HEK293 (cell line): ENCODE data around the genes ANKS6, GALNT12, COL15A1 and PLPPR1.

DNA sequence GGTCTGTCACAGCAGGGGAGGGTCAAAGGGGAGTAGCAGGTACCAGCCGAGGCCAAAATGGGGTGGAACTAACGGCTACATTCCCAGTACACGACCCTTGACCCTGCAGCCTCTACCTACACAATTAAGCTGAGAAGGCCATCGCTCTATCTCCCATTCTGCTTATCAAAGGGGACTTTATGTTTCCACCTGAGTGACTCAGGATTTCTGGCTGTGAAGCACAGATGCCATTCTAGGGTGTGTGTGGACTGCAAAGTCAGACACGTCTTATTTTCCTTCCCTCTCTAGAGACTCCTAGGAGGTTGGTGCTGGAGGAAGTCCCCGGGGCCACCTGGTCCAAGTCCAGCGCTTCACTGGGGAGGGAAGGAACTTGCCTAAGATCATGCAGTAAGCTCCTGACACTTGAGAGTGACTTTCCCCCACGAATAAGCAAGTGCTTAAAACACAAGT, 14.4 kb downstream of the ANKS6 start:
- PRO-cap, result no peak
- RRBS, 2 experiments, result no CpG with 5 or more reads among the region's 8 CpGs

- PRO-cap, result no peak
- RRBS, 2 experiments, result 91 to 92% methylated on average over 3 of the region's 28 CpGs
These were observed 6.1 kb downstream of the ANKS6 start for GRCh38 chr9:98790059-98790813.

GRCh38 chr9:98795981-98797261, at the start of gene ANKS6:
ANKS6 (minus strand) TSS chr9:98796555.
- PRO-cap, result bidirectional peak, plus-strand start at chr9:98796163, minus-strand start at chr9:98796134; bidirectional peak, plus-strand start at chr9:98796688, minus-strand start at chr9:98796555
- RRBS, 2 experiments, result 3 to 4% methylated on average over 53 to 57 of the region's 139 CpGs

- PRO-cap, result bidirectional peak, plus-strand start at chr9:98807672, minus-strand start at chr9:98807529; bidirectional peak, plus-strand start at chr9:98808008, minus-strand start at chr9:98808007; unidirectional peak, minus-strand start at chr9:98808182
- RRBS, 2 experiments, result 2 to 6% methylated on average over 20 of the region's 100 CpGs
These were observed at the start of gene GALNT12 for GRCh38 chr9:98807076-98808333. GALNT12 (plus strand) TSS chr9:98807670.

- PRO-cap, result no peak
- RRBS, 2 experiments, result no CpG with 5 or more reads among the region's 8 CpGs
These were observed 63.1 kb upstream of the COL15A1 start for GRCh38 chr9:98880489-98881069.

DNA sequence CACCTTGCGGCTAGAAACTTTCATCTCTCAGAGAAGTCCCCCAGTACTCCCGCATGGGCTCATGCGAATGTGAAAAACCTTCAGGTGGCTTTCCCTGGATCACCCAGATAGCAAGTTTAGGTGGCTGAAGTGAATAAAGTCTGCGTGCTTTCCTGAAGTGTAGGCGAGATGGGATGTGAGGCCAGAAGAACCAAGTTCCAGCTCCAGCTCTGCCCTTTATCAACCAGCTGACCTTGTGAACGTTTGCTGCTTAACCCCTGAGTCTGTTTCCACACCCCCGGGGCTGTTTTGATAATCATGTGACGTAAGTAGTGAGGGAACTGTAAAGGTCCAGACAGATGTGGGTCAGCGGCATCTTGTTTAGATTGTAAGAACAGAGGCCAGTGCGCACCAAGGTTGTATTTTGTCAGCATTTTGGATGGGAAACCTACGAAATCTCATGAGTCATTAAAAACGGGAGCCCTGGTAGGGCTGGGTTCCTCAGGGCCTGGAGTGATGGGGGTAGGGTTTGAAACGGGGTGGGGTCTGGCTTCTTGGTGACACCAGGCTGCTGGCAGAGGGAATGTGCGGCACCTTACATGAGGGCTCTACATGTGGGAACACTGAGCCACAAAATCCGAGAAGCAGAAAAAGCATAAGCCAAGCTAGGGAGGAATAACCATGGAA, 13.8 kb upstream of the COL15A1 start:
- PRO-cap, result no peak
- RRBS, 2 experiments, result no CpG with 5 or more reads among the region's 15 CpGs

DNA sequence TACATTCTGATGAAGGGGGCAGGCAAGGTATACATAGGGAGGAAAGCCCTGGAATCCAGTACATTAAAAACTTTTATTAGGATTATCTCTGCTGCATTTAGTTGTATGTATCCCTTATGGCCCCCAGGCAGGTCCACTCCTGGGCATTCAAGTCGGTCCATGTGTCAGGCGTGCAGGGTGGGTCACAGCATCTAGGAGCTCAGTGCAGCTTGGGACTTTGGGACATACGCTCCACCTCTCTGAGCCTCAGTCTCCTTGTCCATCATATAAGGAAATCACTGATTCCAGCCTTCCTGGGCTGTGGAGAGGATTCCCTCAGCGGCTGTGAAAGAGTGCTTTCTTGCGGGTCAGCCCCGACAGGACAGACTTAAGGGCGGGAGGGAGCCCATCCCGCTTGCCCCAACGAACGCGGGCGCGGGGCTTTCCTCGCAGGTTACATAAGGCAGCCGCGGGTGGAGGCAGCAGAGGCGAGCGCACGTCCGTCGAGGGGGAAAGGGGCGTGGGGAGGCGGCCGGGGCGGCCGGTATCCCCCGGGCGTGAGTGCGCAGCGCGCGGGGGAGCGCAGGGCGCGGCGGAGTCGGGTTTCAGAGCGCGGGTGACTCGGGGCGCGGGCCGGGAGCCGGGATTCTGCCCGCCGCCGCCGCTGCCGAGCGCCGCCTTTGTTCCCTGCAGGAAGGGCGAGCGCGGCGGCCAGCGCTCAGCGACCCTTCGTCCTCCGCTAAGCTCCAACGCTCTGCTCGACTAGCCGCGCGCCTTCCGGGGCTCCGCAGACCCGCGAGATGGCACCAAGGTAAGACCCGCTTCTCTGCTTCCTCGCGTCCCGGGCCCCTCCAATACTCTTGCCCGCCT, at the start of gene COL15A1:
COL15A1 (plus strand) TSS at position 625 of the 849 bp plus-strand sequence.
- PRO-cap, result no peak
- RRBS, 2 experiments, result under 1 to 3% methylated on average over 21 of the region's 73 CpGs

DNA sequence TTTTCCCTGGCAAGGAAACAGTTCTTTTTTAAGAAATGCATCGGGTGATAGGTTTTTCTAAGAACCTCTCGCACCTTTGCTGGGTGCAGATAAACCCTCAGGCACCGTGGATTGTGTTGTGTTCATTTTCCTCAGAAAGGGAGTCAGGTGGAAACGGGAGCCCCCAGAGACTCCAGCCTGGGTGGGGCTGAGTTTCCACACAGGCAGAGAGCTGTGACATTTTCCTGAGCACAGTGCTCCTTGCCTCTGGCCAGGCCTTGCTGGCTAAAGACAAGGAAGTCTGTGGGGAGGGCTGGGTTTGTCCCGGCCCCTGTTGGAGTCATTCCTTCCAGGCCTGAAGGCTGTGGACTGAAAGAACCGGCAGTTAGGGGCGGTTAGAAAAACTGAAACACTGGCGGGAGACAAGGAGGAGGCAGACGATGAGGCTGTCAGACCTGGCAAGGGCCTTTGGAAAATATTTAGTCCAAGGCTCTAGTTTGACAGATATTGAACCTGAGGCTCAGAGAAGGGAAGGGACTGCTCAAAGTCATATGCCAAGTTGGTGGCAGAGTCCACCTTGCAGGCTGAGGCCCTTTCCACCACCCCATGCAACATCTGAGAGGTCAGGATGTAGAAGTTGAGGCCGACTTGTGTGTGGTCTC, 29.9 kb downstream of the COL15A1 start:
- PRO-cap, result no peak
- RRBS, 2 experiments, result no CpG with 5 or more reads among the region's 10 CpGs

DNA sequence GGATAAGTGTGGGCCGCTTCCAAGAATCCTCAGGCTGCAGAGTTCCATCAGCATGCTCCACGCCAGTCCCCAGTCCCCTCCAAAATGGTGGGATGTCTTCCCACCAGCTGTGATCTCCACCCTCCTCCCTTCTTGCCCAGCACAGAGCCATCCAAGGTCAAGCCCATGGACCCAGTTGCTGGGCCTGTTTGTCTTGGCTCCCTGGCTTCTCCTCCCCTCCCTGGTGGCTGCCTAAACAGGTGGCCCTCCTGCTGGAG, 33.4 kb downstream of the COL15A1 start:
- PRO-cap, result no peak
- RRBS, 2 experiments, result no CpG with 5 or more reads among the region's 2 CpGs

- PRO-cap, result no peak
- RRBS, 2 experiments, result 40 to 52% methylated on average over 4 of the region's 25 CpGs
These were observed 54.9 kb downstream of the COL15A1 start for GRCh38 chr9:98998243-98999362.

GRCh38 chr9:99356144-99357409, 134.5 kb downstream of the SEC61B start:
- PRO-cap, result no peak
- RRBS, 2 experiments, result no CpG with 5 or more reads among the region's 12 CpGs

DNA sequence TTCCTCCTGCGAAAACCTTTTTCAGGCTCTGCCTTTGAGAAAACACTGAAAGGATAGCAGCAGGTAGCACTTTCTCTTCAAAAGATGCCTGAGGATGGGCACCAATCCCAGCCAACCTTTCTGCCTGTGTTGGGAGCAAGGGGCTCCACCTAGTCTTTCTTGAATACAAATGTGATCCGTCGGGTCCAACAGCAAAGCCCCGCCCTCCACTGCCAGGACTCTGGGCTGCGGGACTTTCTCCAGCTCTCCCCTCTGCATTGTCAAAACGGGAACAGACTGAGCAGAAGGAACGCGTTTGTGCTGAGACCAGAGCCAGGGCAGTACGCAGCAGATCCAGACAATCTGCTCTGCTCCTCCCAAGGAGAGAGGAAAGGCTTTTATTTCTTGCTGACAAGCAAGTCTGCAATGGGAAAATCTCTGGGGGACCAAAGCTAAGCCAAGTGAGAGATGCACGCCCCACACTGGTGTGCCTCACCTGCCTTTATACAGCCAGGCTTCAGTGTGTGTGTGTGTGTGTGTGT, 139.8 kb downstream of the SEC61B start:
- PRO-cap, result no peak
- RRBS, 2 experiments, result no CpG with 5 or more reads among the region's 10 CpGs

DNA sequence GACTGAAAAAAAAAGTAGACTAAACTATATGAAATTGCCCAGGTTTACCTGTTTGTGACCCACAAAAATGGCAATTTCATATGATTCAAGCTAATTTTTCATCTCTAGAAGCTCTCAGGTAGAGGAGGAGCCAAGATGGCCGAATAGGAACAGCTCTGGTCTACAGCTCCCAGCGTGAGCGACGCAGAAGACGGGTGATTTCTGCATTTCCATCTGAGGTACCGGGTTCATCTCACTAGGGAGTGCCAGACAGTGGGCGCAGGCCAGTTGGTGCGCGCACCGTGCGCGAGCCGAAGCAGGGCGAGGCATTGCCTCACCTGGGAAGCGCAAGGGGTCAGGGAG, 276.5 kb downstream of the SEC61B start:
- PRO-cap, result no peak
- RRBS, 2 experiments, result no CpG with 5 or more reads among the region's 15 CpGs

- PRO-cap, result no peak
- RRBS, 2 experiments, result 75 to 86% methylated on average over 4 of the region's 40 CpGs
These were observed 3.0 kb downstream of the NR4A3 start for GRCh38 chr9:99824553-99825148.

DNA sequence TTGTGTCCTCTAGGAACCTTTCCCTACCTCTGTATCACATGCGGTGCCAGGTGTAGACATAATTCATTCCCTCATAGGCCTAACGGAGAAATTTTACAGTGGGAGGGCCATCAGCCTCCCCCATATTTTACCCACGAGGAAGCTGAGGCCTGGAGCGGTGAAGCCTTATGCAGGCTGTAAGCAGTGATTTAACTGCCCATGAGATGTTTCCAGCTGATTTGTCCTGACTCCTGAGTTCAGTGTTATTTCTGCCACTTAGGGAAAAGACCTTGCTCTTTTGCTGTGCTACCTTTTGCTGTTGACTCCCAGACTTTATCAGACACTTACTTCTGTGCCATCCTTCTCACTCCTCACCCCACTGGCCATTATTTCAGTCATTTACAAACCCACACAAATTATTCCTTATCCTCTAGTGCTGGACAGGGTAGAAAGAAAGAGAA, 8.1 kb downstream of the NR4A3 start:
- PRO-cap, result no peak
- RRBS, 2 experiments, result no CpG with 5 or more reads among the region's 4 CpGs

DNA sequence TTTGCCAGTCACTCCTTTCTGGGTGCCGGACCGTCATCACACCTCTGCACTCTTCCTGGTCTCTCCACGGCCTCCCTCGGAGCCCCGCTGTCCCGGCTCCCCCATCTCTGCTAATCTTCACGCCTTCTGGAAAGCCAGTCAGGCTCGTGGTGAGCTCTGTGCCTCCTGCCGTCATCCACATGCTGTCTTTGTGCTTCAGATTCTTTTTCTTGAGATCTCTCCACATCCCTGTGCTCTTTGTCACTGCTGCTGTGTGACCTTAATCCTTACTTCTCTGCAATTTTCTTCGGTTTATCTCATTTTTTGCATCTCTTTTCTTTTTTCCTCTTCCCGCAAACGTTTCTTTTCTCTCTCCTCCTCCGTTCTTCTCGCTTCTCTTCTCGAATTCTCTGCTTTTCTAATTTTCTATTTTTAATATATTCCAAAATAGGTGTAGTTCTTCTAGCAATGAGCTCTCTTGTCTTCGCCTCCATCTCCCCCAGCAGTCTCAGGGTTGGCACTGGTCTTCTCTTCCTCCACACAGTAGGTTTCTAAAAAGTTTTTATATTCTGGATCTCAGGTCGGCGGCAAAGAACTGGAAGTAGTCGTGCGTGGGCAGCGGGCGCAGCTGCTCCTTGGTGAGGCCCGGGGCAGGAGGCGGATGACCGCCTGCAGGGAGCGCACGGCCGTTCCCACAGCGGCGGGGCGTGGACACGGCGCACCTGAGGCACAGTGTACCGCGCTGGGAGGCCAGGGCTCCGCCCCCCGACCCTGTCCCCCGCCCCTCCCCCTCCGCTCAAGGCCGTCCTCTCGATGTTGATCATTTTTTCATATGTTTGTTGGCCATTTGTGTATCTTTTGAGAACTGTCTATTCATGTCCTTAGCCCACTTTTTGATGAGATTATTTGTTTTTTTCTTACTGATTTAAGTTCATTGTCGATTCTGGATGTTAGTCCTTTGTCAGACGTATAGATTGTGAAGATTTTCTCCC, 92.3 kb downstream of the STX17 start:
- PRO-cap, result no peak
- RRBS, 2 experiments, result 94 to 98% methylated on average over 6 of the region's 43 CpGs

DNA sequence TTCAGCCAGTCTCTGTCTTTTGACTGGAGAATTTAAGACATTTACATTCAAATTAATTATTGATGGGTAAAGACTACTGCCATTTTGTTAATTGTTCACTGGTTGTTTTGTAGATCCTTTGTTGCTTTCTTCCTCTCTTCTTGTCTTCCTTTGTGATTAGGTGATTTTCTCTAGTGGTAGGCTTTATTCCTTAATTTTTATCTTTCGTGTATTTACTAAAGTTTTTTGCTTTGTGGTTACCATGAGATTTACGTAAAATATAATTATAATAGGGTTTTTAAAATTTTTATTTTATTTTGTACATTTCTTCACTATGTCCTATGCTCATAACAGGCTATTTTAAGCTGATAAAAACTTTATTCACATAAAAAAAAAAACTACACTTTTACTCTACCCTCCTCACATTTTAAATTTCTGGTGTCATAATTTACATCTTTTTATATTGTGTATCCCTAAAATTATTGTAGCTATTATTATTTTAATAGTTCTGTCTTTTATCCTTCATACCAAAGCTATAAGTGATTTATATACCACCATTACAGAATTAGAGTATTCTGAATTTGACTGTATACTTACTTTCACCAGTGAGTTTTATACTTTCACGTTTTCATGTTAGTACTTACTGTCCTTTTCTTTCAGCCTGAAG, 95.4 kb downstream of the STX17 start:
- PRO-cap, result no peak
- RRBS, 2 experiments, result no CpG with 5 or more reads among the region's 3 CpGs

DNA sequence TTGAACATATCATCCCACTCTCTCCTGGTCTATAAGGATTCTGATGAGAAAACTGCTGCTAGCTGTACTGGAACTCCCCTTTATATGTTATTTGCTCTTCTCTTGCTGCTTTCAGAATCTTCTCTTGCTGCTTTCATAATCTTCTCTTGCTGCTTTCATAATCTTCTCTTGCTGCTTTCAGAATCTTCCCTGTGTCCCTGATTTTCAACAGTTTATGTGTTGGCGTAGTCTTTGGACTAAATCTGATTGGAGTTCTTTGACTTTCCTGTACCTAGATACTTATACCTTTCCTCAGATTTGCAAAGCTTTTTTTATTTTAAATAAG, 96.1 kb downstream of the STX17 start:
- PRO-cap, result no peak
- RRBS, 2 experiments, result no CpG with 5 or more reads among the region's 1 CpG

DNA sequence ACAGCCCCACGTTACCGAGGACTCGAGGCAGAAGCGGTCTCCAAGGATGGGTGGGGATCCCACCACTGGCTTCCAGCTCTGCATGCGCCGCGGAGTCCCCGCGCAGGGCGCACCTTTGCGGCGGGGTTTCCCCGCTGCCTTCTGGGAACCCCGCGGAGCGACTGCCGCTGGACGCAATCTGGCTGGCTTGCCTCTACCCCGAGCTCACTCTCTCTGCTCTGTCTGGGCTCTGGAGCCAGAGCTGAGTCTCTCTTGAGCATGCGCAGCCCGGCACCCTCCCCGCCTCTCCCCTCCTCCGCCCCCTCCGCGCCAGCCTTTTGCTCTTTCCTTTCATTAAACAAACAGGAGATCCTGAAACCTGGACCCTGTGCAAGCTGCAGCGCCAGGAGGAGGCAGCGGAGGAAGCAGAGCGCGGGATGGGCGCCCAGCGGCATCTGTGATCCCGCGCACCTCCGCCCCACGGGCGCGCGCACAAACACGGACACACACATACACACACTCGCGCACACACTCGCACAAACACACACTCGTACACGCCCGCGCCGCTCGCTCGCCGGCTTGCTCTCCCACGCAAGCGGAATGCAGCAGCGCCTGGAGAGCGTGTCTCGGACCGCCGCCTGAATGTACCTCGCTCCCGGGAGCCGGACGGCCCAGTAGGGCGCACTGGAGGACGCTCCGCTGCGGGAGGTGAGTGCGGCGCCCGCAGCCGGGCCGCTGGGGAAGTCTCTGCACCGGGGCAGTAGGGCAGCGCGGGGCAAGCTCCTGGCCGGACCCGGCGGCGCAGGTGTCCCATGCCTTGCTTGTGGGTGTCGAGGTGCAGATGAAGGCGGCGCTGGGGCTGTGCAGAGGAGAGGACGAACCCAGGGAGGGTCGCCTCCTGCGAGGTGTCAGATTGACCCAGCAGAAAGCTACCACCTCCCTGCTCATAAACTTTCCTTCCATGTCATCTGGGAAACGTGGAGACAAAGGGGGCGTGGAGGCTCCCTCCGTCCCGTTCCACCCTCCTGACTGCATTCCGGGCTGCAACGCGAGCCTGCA, at the start of gene PLPPR1:
PLPPR1 (plus strand) TSS at position 312 of the 1,038 bp plus-strand sequence.
- PRO-cap, result bidirectional peak, plus-strand start at position 336 of the sequence, minus-strand start at position 215 of the sequence
- RRBS, 2 experiments, result 1% methylated on average over 25 of the region's 90 CpGs

GRCh38 chr9:101184845-101185307, 156.3 kb downstream of the PLPPR1 start:
- PRO-cap, result no peak
- RRBS, 2 experiments, result no CpG with 5 or more reads among the region's 2 CpGs